Hair follicular keratinocyte (primary cell): ENCODE measurements around the gene IMP3.

GRCh38 chr15:75019504-75020391 lies 3.6 kb upstream of the PPCDC start:
- RAMPAGE, long total RNA: no peak

GRCh38 chr15:75043505-75044483 lies 20.4 kb downstream of the PPCDC start:
- RAMPAGE, long total RNA: no peak

DNA sequence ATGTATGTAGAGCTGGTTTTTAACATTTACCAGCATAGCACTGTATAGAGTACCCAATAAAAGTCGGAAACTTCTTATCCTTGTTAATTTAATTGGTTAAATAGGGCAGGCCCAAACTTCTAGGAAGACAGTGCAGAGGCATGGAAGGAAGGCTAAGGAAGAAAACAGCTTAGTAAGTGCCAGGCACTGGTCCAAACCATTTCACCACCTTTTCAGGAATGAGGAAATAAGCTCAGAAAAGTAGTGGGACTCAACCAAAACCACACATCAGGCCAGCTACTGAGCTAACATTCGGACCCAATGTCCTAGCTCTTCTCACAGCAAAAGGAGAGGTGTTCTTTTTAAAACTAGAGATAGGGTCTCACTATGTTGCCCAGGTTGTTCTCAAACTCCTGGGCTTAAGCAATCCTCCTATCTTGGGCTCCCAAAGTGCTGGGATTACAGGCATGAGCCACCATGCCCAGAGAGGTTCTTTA lies 26.1 kb upstream of the C15orf39 start:
- RAMPAGE, long total RNA: no peak

DNA sequence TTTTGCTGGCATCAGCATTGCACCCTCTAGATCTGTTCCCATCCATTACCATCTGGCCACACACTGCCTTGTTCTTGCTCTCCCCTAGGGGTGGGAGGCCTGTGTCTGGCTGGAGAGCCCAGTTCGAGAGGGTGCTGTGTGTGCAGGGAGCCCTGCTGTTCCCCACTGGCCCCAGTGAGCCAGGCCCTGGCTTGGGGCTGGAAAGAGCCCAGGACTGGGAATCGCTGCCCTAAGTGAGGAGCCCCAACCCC lies 24.0 kb upstream of the C15orf39 start:
- RAMPAGE, long total RNA: no peak

DNA sequence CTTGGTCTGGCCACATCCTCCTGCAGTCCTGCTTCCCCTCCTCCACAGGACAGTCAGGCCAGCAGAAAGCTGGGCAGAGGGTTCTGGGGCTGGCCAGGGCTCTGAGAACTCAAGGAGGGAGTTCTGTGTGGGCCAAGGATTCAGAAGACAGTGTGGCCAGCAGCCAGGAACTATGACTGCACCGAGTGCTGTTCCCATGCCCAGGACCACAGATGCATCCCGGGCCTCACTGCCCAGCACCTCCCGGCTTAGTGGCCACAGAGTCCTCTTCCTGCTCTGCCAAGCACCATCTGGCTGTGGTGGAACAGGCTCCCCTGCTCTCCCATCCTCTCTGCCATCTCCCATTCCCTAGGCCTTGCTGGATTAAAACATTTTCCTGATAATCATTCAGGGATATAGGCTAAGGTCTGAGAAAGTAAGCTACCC lies 21.2 kb upstream of the C15orf39 start:
- RAMPAGE, long total RNA: no peak

- RAMPAGE, long total RNA: no peak
Observed at GRCh38 chr15:75203443-75203642, 1.7 kb downstream of the C15orf39 start.

DNA sequence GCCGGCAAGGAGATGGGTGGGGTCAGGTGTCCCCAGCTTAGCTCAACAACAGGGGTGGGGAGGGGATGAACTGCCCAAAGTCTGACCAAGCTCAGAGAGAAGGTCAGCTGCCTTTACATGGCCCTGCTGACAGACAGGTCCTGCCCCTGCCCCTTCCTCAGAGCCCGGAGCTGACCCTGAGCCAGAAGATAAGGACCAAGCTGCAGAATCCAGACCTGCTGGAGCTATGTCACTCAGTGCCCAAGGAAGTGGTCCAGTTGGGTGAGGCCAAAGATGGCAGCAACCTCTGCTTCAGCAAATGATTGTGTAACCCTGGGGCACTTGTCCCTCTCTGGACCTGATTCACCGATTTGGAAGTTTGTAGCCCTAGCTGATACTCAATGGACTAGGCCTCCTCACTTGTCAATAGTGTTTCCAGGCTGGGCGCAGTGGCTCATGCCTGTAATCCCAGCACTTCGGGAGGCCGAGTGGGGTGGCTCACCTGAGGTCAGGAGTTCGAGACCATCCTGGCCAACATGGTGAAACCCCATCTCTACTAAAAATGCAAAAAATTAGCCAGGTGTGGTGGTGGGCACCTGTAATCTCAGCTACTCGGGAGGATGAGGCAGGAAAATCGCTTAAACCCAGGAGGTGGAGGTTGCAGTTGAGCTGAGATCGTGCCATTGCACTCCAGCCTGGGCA lies 5.7 kb downstream of the NEIL1 start:
- RAMPAGE, long total RNA: no peak

- RAMPAGE, long total RNA: no peak
Observed at GRCh38 chr15:75454231-75455225, 3.0 kb upstream of the SIN3A start.

- RAMPAGE, long total RNA: no peak
Observed at GRCh38 chr15:75577861-75578117, 1.3 kb downstream of the PTPN9 start.

- RAMPAGE, long total RNA: no peak
Observed at GRCh38 chr15:75639432-75640330, at the start of gene IMP3. Gene IMP3 (minus strand): TSS chr15:75640224.

- RAMPAGE, long total RNA: no peak
Observed at GRCh38 chr15:75673982-75674553, 26.4 kb downstream of the SNX33 start.

- RAMPAGE, long total RNA: no peak
Observed at GRCh38 chr15:75844985-75845646, 1.9 kb downstream of the UBE2Q2 start.

DNA sequence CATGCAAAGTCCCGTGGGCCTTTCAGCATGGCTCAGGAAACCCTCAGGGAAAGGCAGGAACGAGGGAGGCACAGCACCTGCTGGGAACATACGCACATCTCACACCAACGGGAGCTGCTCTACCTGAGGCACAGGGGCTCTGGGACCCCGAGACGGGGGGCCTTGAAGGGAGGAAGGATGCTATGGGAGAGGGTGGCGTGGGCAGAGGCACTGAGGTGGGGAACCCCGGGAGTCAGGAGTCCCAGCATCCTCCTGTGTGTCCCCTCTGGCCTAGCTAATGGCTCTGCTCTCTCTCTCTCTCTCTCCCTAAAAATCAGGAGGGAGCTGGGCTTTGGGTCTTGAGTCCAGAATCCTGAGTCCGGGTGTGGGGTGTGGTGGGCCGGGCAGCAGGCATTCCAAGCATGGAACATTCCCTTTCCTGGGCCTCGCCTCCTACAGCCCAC lies 101.4 kb downstream of the TMEM266 start:
- RAMPAGE, long total RNA: no peak

- RAMPAGE, long total RNA: no peak
Observed at GRCh38 chr15:76163230-76163930, 103.6 kb downstream of the TMEM266 start.

DNA sequence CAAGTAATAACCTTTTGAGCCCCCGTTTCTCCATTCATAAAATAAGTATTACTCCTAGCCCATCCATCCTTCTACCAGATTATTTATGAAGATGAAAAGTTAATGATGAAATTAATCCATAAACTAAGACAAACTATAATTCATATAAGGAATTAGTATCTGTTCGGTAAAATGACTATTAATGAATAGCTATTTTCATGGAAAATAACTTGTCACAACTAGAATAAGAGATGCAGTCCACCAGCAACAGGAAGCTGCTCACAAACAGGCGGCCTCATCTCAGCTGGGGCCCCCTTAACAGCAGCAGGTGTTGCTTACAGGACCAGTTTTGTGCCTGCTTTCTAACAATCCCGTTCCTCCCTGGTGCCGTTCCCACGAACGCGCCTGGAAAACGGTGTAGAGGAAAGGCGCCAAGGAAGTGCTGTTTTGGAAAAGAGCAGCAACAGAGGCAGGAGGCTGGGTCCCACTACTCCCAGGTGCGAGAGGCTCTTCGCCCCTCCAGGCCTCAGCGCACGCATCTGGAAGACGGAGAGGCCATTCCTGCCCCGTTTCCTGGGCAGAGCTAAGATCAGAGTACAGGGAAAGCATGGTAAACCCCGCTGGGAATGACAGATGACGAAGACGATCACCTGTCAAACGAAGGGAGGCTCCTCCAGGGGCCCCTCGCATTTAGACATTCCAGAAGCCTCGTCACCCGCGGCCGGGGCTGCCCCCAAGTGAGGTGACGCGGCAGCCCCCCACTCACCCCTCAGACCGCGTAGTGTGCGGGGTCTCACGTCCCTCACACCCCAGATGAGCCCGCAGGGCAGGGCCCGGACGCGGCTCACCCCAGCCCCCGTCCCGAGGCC lies 686 bp downstream of the SCAPER start:
- RAMPAGE, long total RNA: no peak

GRCh38 chr15:76949048-76949783 lies 17.7 kb downstream of the RCN2 start:
- RAMPAGE, long total RNA: no peak

- RAMPAGE, long total RNA: no peak
Observed at GRCh38 chr15:77013595-77014140, 18.7 kb downstream of the PSTPIP1 start.

GRCh38 chr15:77083572-77084190 lies 12.8 kb upstream of the TSPAN3 start:
- RAMPAGE, long total RNA: no peak

DNA sequence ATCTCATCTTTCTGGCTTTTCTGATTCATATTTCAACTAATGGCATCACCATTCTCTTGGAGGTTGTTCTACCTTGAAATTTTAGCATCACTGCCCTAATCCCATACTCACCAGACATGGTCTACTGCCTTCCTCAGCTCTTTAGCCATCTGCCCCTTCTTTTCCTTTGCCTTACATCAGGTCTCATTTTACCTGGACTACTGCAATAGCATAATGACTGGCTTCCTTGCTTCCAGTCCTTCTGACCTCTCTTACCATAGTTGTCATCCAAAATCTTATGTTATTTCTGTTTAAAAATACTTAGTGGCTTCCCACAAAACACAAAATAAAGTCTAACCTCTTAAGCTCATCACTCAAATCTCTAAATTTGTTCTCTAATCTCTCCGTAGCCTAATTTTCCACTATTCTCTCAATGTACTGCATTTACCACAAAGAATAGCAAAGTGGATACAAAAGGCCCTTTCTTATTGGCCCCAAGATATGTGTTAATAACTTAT lies 53.6 kb upstream of the TSPAN3 start:
- RAMPAGE, long total RNA: no peak

- RAMPAGE, long total RNA: no peak
Observed at GRCh38 chr15:77481573-77482234, 61.0 kb downstream of the HMG20A start.